Measurements from ENCODE around the genes DEFB132, SRXN1 and C20orf202.

- PRO-cap = no peak
- RAMPAGE, long total RNA, 2 experiments = start-site peak on the plus strand in 2 of 2 experiments, at chr20:257719-257727 at its widest, 18 to 41 reads per replicate
Observed at GRCh38 chr20:257641-257945, at the start of gene DEFB132. Gene DEFB132, plus strand, starts transcription at chr20:257724.

- PRO-cap = bidirectional peak, plus-strand start at chr20:310172, minus-strand start at chr20:310071
- RAMPAGE, long total RNA, 2 experiments = no peak in any of the 2 experiments
Observed at GRCh38 chr20:309512-310221, 12.3 kb downstream of the ZCCHC3 start.

GRCh38 chr20:328138-329264 lies 3.1 kb downstream of the SOX12 start:
- PRO-cap = no peak
- RAMPAGE, long total RNA, 2 experiments = no peak in any of the 2 experiments

GRCh38 chr20:371799-372474 lies 8.6 kb upstream of the TRIB3 start:
- PRO-cap = no peak
- RAMPAGE, long total RNA, 2 experiments = no peak in any of the 2 experiments

GRCh38 chr20:381574-382644 lies 1.3 kb downstream of the TRIB3 start:
- PRO-cap = unidirectional peak, minus-strand start at chr20:381859; unidirectional peak, minus-strand start at chr20:381877; unidirectional peak, minus-strand start at chr20:382005
- RAMPAGE, long total RNA, 2 experiments = no peak in any of the 2 experiments

- PRO-cap = no peak
- RAMPAGE, long total RNA, 2 experiments = no peak in any of the 2 experiments
Observed at GRCh38 chr20:483004-483352, 20.6 kb upstream of the TBC1D20 start.

GRCh38 chr20:568081-568652 lies 24.6 kb upstream of the CSNK2A1 start:
- PRO-cap = no peak
- RAMPAGE, long total RNA, 2 experiments = no peak in any of the 2 experiments

GRCh38 chr20:642287-642853 lies 10.6 kb downstream of the SRXN1 start:
- PRO-cap = bidirectional peak, plus-strand start at chr20:642706, minus-strand start at chr20:642621
- RAMPAGE, long total RNA, 2 experiments = no peak in any of the 2 experiments

GRCh38 chr20:652814-653857 lies at the start of gene SRXN1:
Gene SRXN1, minus strand, starts transcription at chr20:653200.
- PRO-cap = bidirectional peak, plus-strand start at chr20:653261, minus-strand start at chr20:653200; bidirectional peak, plus-strand start at chr20:653582, minus-strand start at chr20:653424
- RAMPAGE, long total RNA, 2 experiments = no peak in any of the 2 experiments

DNA sequence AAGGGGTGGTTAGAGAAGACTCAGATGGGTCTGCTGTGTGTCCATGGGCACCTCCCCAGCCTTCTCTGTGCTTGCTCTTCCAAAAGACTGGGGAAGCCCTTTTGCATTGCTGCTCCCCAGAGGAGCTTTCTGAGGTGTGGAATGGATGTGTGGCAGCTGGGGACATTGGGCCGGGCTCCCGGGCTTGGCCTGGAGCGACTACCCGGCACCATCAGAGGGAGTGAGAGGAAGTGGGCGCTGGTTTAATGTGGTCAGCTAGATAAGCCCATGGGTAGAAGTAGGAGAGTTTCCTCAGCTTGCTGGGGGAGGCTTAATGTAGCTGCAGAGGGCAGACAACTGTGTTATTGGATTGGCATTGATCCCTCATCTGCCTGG lies 4.2 kb downstream of the SCRT2 start:
- PRO-cap = no peak
- RAMPAGE, long total RNA, 2 experiments = no peak in any of the 2 experiments

GRCh38 chr20:750735-750992 lies 17.6 kb downstream of the SLC52A3 start:
- PRO-cap = no peak
- RAMPAGE, long total RNA, 2 experiments = no peak in any of the 2 experiments

- PRO-cap = no peak
- RAMPAGE, long total RNA, 2 experiments = no peak in any of the 2 experiments
Observed at GRCh38 chr20:1134904-1135300, 16.5 kb downstream of the PSMF1 start.

DNA sequence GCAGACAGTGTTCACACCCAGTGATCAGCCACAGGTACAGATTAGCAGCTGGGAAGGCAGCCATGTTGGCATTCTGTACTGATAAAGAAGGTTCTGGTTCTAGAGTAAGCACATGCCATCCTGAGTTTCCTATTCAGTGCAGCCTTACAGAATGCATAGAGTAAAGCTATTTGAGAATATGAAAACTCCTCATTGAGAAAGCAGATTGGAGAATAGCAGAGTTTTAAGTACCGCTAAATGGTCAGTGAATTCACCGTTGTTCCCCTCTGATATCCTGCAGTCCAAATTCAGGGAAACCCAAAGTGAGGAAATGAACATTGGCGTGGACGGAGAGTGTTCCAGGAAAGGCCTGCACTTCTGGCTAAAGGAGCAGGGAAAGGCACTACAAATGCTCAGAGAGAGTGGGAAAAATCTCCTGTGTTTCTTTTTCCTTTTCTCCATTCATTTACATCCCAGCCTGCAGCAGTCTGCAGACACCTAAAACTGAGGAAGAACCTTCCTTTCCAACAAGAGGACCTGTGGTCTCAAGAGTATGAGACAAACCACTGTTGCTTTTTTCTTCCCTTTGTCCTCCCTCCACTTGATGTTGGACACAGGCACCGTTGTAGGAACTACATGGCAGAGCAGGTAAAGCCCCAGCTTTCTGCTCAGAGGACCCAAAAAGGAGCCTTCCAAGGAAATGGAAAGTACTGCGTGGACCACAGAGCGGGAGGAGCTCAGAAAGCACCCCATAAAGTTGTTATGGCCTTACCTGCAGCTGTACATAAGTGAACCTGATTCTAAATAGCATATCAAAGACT lies 29.7 kb downstream of the TMEM74B start:
- PRO-cap = no peak
- RAMPAGE, long total RNA, 2 experiments = no peak in any of the 2 experiments

- PRO-cap = no peak
- RAMPAGE, long total RNA, 2 experiments = no peak in any of the 2 experiments
Observed at GRCh38 chr20:1203446-1203607, at the start of gene C20orf202. Gene C20orf202, plus strand, starts transcription at chr20:1203454.

DNA sequence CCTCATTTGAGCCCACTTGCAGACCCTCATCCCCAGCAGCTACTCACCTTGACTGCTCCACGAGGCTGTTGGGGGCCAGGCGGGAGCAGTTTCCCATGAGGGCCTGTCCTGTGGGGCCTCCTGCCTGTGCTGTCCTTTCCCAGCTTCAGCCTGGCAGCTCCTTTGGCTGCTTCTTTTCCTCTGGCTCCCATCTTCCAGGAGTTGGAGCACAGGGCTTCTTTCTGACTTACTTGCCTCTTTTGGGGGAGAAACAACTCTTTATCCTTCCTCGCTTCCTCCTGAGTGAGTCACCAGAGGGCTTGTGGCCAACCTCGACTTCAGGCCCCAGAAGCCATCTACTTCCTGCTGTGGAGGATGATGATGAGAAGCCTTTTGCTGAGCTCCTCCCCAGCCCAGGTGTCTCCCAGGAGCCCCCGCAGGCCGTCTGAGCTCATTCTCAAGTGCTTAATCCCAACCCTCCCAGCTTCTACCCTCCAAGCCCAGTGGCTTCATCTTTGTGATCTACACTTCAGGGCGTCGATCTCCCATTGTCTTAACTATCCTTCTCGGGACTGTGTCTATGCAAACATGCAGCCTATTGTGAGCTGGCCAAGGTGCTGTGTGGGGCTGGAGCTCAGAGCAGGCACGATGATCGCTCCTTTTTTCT lies 28.0 kb downstream of the SDCBP2 start:
- PRO-cap = no peak
- RAMPAGE, long total RNA, 2 experiments = no peak in any of the 2 experiments

- PRO-cap = no peak
- RAMPAGE, long total RNA, 2 experiments = no peak in any of the 2 experiments
Observed at GRCh38 chr20:1429892-1430516, 36.6 kb downstream of the NSFL1C start.

- PRO-cap = no peak
- RAMPAGE, long total RNA, 2 experiments = no peak in any of the 2 experiments
Observed at GRCh38 chr20:1663856-1664227, 6.3 kb upstream of the SIRPG start.

DNA sequence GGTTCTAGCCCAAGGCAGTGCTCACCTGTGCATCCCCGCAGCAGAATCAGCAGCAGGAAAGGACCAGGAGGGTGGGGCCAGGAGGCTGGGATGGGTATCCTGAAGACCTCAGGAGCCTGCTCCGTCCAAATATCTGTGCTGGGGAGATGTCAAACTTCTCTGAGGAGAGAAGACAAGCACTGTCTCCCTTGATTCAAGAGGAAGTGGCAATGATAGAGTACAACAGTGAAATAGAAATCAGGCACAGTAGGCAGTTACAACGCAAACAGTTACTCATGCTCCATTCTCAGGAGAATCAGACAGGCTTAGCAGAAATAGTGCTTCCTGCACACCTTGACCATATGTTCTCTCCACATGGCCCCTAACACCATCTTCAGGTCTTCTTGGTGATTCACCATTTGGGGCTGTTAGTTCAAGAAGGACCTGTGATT lies 28.7 kb upstream of the SIRPG start:
- PRO-cap = no peak
- RAMPAGE, long total RNA, 2 experiments = no peak in any of the 2 experiments

GRCh38 chr20:1810492-1811664 lies 84.3 kb upstream of the SIRPA start:
- PRO-cap = bidirectional peak, plus-strand start at chr20:1811023, minus-strand start at chr20:1811022
- RAMPAGE, long total RNA, 2 experiments = no peak in any of the 2 experiments

GRCh38 chr20:1879754-1880164 lies 15.4 kb upstream of the SIRPA start:
- PRO-cap = no peak
- RAMPAGE, long total RNA, 2 experiments = no peak in any of the 2 experiments

Data from prostate gland (tissue), 2 donors.